Kidney (tissue), 2 donors: ENCODE data around the gene MFSD5.

- PRO-cap: no peak
- RRBS: 94% methylated on average over 4 of the region's 11 CpGs
These were observed 288 bp downstream of the KRT3 start for GRCh38 chr12:52795684-52795973.

DNA sequence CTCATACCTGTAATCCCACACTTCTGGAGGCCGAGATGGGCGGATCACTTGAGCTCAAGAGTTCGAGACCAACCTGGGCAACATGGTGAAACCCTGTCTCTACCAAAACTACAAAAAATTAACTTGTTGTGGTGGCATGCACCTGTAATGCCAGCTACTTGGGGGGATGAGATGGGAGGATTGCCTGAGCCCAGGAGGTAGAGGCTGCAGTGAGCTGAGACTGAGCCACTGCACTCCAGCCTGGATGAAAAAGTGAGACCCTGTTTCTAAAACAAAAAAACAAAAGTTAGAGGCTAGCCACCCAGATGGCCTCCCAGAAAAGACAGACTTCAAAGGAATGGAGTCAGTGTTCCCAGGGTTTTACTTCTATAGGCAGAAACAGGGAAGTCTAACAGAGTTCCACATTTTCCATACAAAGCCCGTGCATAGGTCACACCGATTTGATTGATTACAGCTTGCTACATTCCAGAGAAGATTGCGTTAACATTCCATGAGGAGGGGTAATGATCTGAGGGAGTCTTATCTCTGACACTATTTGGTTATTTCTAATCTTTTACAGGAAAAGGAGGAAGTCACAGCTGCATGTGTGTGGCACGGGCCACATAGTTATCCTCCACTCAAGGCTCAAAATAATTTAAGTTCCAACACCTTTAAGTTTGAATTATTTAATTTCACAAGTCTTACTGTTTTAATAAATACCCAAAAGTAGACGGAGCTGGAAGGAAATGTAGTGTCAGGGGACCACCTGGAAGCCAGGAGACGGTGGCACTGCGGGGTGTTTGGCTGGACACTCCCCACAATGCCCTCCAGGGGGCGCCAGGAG is 20.5 kb downstream of the KRT8 start:
- PRO-cap: no peak
- RRBS: no CpG with 5 or more reads among the region's 11 CpGs

DNA sequence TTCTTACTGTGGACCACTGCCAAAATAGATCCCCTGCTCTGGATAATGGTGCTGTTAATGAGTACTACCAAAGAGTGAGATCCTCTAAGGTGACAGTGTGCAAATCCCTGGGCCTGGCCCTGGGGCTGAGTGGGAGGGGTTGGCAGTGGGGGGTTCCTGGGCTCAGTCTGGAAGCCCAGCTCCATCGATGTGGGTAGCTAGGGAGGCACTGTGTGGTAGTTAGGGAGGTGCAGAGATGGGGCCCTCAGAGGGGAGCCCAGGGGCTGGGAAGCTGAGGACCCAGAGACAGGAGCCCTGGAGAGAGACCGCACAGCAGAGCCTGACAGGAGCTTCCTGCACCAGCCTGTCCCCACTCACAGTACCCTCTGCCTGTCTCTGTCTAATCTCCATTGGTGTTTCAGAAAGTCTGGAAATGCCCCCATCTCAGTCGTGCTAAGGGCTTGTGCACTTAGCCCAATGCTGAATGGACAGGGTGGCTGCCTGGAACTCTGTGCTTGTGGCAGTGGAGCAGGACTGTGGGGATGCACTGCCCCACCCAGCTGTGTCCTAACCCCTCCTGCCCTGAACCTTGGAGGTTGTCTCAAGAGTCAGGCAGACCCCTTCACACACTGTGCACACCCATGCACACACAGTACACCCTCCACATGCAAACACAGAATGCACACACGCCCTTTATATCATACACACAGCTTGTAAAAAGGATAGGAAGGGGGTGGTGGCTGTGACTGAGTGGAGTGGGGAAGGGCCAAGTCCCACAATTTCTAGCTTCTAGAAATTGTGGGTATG is 8.9 kb downstream of the KRT8 start:
- PRO-cap: no peak
- RRBS: no CpG with 5 or more reads among the region's 4 CpGs

- PRO-cap: no peak
- RRBS: no CpG with 5 or more reads among the region's 6 CpGs
These were observed 1.6 kb upstream of the KRT8 start for GRCh38 chr12:52906294-52906981.

- PRO-cap: bidirectional peak, plus-strand start at chr12:52950033, minus-strand start at chr12:52949897
- RRBS: no CpG with 5 or more reads among the region's 13 CpGs
These were observed 916 bp downstream of the KRT18 start for GRCh38 chr12:52949502-52950565.

DNA sequence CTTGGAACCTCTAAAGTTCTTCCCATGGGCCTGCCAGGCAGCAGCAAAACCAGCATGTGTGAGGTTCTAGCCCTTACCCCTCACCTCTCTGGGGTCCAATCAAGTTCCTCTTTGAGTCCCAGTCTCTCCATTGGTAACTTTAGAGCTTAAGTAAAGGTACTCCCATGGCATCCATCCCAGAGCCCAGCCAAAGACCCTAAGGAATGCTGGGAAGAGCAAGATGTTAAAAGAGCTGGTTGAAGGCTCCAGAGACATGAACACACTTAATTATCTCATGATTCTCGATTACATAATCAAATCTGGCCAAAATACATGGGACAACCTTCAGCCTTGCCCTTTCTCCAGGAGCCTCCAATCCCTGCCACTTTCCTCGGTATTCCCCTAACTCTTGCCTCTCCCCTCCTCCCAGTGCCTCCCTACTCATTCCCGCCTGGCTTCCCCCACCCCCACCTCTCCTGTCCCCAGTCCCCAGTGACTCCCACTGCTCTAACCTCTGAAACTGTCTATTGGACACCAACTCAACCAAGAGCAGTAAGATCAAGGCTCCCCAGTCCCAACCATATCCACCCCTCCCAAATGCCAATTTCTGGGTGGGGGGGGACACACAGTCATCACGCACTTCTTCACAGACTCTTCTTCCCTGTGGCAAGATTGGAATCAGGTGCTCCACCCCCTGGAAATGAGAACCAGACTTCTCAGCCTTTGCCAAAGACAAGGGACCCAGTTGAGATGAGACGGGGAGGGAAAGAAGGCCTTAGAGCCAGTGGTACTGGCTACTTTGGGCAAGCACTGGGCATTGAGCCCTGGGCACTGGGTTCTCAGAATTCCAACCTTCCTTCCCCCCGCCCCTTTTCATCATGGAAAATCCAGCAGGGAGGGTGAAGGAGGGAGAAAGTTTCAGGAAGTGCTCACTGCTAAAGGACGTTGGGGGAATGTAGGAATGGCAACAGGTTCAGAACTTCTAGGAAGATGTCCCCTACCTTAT is 4.6 kb upstream of the TNS2 start:
- PRO-cap: unidirectional peak, plus-strand start at position 423 of the sequence; bidirectional peak, plus-strand start at position 917 of the sequence, minus-strand start at position 650 of the sequence
- RRBS: no CpG with 5 or more reads among the region's 7 CpGs

GRCh38 chr12:53053444-53053954 is 3.6 kb downstream of the TNS2 start:
- PRO-cap: no peak
- RRBS: no CpG with 5 or more reads among the region's 6 CpGs

DNA sequence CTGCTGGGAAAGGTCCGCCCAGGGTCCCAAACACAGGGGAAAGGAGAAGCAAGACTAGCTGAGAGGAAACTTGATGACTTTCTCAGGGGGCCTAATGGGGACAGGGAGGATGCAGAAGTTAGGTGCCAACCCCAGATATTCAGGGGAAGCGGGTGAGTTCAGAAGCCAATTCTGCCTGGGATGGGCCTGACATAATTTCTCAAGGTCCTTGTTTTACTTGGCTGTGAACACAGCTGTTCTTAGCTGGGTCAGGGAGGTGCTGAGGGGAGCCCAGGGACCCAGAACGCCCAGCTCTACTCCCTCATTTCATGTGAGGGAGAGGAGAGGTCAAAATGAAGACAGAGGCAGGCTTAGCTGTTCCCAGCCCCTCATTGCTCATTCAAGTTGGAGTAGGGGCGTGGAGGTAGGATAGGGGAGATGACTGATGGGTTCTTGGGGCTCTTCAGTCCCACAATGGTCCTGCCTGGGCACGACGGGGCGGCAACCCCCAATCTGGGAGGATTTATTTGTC is 10.5 kb downstream of the SPRYD3 start:
- PRO-cap: no peak
- RRBS: no CpG with 5 or more reads among the region's 7 CpGs

- PRO-cap: unidirectional peak, plus-strand start at chr12:53193584
- RRBS: no CpG with 5 or more reads among the region's 6 CpGs
These were observed 12.8 kb upstream of the CSAD start for GRCh38 chr12:53193361-53193996.

- PRO-cap: no peak
- RRBS: 19% methylated on average over 5 of the region's 14 CpGs
These were observed 2.2 kb upstream of the RARG start for GRCh38 chr12:53234026-53234749.

- PRO-cap: bidirectional peak, plus-strand start at chr12:53252123, minus-strand start at chr12:53252008
- RRBS: 4% methylated on average over 13 of the region's 45 CpGs
These were observed at the start of gene MFSD5 for GRCh38 chr12:53251916-53252456. Gene MFSD5, plus strand, starts transcription at chr12:53252095.

DNA sequence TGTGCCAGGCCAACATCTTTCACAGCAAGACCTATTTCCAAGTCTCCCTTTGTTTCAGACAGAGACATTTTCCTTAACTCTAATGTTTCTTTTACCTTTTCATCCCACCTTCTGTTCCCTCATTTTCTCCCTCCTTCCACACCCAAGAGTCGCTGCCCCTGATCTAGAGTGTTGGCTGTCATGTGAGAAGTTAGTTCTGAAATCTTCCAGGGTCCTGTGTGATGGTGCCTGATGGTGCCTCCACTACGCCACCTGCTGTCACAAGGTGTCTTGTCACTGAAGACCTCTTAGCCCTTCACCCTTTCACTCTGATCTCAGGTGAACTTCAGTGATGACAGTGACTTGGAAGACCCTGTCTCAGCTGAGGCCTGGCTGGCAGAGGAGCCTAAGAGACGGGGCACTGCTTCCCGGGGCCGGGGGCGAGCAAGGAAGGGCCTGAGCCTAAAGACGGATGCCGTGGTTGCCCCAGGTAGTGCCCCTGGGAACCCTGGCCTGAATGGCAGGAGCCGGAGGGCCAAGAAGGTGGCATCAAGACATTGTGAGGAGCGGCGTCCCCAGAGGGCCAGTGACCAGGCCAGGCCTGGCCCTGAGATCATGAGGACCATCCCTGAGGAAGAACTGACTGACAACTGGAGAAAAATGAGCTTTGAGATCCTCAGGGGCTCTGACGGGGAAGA is 7.5 kb upstream of the PFDN5 start:
- PRO-cap: no peak
- RRBS: 68% methylated on average over 4 of the region's 12 CpGs

GRCh38 chr12:53300285-53300725 is 810 bp downstream of the MYG1 start:
- PRO-cap: no peak
- RRBS: no CpG with 5 or more reads among the region's 5 CpGs

- PRO-cap: no peak
- RRBS: no CpG with 5 or more reads among the region's 6 CpGs
These were observed 4.3 kb upstream of the PCBP2 start for GRCh38 chr12:53447552-53447976.

- PRO-cap: no peak
- RRBS: no CpG with 5 or more reads among the region's 5 CpGs
These were observed 1.4 kb downstream of the PCBP2 start for GRCh38 chr12:53453098-53453917.

- PRO-cap: no peak
- RRBS: no CpG with 5 or more reads among the region's 9 CpGs
These were observed 2.4 kb downstream of the PCBP2 start for GRCh38 chr12:53453918-53455174.

- PRO-cap: no peak
- RRBS: no CpG with 5 or more reads among the region's 12 CpGs
These were observed 22.7 kb downstream of the MAP3K12 start for GRCh38 chr12:53476078-53477415.

GRCh38 chr12:53482122-53483221 is 16.8 kb downstream of the MAP3K12 start:
- PRO-cap: unidirectional peak, plus-strand start at chr12:53482738; unidirectional peak, plus-strand start at chr12:53483057
- RRBS: 70% methylated on average over 2 of the region's 25 CpGs

- PRO-cap: unidirectional peak, plus-strand start at chr12:53483350
These were observed 16.1 kb downstream of the MAP3K12 start for GRCh38 chr12:53483222-53483404.

DNA sequence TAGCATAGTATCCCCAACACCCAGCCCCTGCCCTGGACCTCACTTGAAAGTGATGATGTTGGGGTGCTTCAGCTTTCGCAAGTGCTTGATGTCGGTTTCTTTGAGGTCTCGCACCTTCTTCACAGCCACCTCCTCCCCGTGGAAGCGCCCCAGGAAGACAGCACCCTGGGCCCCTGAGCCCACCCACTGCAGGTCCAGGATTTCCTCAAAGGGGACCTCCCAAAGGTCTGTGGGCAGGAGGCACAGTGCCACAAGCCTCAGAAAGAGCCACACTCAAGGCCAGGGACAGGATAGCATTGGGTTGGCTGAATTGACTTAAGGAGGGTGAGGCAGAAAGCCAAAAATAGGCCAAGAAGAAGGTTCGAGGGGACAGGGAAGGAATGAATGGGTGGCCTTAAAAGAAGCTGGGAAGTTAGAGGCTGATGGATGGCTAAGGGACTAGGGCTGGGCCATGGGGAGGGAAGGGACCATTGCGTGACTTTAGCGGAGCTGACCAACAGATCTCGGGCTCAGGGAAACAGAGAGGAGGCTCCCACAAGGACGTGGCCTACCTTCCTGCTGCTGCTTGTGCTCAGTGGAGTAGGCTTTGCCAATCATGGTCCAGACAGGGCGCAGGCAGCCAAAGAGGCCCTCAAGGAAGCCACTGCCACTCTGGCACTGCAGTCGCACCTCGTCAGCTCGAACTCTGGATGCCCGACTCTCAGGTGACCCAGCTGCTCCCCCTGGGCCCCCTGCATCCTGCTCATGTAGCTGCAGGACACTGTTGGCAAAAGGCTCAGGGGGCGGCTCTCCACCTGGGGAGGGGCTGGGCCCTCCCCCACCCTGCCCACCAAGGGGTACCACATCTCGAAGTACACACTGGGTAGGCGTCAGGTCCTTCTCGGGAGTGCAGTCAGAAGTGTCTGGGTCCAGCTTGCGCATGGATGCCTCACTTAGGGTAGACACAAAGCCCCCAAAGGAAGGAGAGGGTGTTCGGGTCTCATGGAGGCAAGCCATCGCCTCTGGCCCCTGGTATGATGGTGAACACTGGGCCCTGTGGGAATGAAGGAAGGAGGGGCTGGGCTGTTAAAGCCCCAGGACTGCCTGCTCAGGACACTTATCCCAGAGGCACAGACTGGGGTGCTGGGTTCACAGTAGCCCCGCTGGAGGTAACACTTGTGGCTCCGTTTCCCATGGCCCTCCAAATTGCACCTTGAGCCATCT is 12.5 kb downstream of the MAP3K12 start:
- PRO-cap: no peak
- RRBS: no CpG with 5 or more reads among the region's 24 CpGs